SEM (cell line): Measurements from ENCODE around the gene IL5RA.

DNA sequence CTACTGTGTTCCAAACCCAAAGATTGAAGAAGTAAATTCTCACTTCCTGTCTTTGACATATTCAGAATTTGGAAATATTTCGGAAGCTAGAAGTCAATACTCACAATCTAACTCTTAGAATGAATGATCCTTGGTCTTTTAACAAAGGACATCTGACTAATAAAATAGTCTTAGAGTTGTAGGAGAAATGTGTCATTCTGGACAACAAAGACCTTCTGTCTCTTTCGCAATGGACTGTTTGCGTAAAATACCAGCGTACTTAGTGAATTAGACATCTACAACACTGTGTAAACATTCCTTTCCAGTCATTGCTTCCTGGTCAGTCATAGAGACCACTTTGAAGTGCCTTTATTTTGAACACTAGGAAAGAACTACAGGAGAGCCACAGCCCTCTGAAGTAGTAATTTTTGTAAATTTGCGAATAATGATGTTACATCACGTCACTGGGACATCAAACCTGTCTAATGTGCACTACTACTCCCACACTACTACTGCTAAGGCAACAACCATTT lies 68.1 kb downstream of the CHL1 start:
- PRO-cap: no peak

DNA sequence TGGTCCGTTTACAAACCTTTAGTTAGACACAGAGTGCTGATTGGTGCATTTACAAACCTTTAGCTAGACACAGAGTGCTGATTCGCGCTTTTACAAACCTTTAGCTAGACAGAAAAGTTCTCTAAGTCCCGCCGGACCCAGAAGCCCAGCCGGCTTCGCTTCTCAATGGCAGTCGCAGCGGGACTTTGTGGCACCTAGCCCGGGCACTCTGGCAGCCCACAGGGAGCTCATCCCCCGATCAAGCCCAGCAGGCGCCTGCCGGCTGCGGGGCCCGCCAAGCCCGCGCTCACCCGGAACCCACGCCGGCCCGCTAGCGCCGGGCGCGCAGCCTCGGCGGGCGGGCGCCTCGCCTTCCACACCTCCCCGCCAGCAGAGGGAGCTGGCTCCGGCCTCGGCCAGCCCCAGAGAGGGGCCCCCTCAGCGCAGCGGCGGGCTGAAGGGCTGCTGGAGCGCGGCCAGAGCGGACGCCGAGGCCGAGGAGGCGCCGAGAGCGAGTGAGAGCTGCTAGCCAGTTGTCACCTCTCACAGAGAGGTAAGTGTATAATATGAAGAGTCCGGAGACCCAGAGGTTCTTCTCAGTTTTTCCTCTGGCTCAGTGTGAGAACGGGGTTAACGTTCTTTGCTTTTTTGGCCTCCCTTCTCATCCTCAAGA lies 339.4 kb downstream of the CHL1 start:
- PRO-cap: no peak

- PRO-cap: no peak
Observed at GRCh38 chr3:2862229-2862872, 247.8 kb downstream of the IL5RA start.

DNA sequence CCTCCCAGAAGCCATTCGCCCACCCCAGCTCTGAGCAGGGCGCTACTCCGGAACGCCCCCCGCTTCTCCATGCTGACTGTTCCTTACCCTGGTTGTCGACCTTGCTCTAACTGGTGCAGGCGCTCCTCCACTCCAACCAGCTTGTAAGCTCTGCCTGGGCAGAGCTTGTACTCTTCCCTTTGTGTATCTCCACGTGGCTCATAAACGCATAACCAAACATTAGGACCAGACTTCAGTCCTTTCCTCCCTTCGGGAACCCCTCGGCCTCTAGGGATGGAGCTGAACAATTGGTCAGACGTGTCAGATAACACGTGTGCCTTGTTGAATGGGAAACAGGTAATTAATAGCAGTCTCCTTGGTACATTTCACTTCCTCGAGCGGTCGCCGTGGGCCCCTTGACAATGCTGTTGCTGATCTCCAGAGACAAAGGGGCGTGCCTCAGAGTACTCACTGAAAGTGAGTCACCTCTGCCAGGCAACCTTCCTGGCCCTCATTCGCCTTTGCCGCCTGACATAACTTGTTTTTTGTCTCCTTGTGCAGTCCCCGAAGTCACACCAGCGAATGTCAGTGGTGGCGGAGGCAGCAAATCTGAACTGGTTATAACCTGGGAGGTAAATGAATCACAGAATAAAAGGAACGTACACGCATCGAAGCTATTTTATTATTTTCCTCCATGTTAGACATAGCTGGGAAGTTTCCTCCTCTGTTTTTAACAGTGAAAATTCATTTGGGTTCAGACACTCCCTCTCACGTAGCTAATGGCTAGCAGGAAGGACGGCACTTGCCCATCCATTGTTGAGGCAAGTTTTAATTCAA lies 71.6 kb downstream of the IL5RA start:
- PRO-cap: no peak

DNA sequence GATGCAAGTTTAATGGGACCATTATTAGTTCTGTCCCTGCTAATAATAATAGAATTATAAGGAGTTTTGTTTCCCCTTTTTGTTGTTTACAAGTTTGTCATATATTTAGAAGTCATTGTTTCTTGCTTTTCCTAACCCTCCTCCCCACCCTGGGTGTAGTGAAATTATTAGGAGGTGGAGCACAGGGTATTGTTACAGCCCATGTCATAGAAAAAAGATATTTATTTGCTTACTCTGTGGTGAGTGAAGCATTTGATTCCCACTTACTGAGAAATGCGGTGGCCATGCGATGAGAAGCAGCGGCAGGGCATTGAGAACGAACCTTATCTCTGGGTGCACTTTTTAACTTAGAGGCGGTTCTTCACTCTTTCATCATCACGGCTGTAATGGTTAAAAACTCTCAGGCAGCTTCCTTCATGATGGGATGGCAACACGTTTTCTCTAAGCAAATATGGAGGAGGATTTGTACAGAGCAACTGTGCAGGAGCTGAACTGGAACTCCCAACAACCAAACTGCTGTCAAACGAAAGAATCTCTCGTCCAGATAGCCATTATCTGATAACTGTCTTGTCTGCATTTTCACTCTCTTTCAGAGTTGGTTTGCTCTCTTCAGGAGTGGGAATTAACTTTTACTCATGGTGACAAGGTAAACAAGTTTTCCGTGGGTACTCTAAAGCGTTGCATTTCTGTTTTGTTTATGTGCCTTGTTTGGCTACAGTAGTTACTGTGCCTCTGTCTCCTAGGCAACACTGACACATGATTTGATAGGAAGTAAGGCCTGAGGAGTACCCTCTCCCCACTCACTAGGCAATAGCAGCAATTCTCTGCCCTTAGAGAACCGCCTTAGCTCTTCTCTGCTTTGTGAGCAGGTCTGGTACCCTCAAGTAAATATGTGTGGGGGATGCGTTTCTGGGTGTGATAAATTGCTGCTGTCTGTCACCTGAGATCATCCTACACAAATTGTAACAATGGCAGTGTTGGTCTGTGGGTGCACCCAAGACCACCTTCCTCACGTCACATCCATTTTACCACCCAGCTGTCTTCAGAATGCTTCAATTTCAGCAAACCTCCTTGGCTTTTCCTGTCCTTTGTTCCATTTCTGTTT lies at the start of gene IL5RA:
IL5RA (minus strand) TSS at position 697 of the 1,105 bp plus-strand sequence.
- PRO-cap: no peak

DNA sequence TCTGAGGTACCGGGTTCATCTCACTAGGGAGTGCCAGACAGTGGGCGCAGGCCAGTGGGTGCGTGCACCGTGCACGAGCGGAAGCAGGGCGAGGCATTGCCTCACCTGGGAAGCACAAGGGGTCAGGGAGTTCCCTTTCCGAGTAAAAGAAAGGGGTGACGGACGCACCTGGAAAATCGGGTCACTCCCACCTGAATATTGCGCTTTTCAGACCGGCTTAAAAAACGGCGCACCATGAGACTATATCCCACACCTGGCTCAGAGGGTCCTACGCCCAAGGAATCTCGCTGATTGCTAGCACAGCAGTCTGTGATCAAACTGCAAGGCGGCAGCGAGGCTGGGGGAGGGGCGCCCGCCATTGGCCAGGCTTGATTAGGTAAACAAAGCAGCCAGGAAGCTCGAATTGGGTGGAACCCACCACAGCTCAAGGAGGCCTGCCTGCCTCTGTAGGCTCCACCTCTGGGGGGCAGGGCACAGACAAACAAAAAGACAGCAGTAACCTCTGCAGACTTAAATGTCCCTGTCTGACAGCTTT lies 49.8 kb upstream of the SETMAR start:
- PRO-cap: no peak

- PRO-cap: no peak
Observed at GRCh38 chr3:4340605-4340974, 37.4 kb downstream of the SETMAR start.

DNA sequence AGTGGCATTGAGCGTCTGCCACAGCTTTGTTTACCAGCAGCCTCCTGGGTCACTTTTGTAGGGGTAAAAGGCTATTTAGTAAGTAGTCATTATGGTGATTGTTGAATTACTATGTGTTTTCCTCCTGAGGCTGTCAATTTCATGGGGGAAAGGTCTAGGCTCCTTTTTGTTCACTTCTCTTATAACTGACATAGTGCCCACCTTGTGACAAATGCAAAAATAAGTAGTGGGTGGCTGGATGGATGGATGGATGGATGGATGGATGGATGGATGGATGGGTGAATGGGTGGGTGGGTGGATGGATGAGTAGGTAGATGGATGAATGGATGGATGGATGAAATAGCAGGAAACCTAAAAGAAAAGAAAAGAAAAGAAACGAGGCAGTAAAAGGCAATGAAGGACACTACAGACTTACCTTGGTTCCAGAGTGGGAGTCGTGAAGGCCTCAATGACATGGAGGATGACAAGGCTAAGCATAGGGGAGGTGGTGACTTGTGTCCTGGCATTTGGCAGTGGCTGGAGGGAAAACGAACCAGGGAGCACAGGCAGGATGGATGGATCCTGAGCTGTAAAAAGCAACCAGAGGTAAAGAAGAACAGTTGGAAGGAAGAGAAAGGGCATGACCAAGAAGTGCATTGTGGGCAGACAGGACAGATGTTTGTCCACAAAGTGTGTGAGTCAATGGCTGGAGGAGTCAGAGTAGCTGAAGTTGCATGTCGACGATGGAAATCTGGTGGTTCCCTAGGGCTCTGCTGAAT lies 214.3 kb upstream of the BHLHE40 start:
- PRO-cap: no peak

DNA sequence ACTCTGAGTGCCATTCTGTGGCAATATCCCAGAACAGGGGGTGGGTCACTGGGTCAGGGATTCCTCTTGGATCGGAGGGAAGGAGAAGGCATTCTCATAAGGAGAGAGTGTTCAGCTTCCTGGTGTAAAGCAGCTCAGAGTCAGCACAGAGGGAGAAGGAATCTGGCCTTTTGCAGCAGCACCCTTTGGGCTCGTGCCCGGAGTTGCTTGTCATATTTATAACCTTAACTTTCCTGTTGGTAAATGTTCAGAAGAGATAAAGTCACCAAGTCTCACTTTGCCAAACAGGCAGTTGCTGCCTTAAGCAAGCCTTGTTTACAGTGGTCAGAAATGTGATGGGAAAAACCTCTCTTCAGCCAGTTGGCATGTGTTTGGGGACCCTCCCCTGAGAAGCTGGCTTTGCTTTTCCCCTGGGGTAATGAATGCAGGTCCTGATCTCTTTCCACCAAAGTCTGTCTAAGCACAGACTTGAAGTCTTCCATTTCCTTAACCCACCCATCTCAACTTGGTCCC lies 207.0 kb upstream of the BHLHE40 start:
- PRO-cap: no peak

DNA sequence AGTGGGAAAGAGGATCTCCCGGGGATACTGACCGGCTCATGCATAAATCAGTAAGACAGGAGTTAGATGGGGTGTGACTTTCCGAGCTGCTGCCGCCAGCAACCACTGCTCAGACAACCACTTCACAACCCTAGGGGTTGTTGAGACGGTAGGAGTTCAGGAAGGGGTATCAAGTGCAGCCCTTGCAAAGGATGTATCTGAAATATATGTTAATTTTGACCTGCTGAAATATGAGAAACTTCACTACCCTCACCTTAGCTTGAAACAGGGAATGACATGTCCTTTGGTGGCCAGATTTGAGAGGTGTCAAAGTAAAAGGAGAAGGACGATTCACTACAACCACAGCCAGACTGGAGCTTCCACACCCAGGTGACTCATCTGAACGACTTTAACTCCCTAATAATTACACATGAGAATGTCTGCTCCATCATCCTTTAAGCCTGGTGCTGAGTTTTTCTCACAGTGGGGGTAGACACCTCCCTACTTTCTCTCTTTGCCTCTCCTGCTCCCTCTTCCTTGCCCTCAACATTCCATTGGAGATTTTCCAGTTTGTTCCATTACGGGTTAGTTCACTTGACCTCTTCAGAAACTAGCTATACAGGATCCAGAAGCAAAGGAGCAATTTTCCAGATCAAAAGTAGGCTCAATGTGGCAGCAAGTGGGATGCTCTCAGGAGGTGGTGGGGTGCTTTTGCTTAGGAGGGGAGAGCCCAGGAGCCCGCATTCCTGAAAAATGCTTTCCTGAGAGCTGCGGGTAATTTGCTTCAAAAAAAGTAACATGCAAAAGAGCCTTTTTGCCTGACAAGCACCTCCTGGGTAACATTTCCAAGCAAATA lies 154.3 kb upstream of the BHLHE40 start:
- PRO-cap: no peak

DNA sequence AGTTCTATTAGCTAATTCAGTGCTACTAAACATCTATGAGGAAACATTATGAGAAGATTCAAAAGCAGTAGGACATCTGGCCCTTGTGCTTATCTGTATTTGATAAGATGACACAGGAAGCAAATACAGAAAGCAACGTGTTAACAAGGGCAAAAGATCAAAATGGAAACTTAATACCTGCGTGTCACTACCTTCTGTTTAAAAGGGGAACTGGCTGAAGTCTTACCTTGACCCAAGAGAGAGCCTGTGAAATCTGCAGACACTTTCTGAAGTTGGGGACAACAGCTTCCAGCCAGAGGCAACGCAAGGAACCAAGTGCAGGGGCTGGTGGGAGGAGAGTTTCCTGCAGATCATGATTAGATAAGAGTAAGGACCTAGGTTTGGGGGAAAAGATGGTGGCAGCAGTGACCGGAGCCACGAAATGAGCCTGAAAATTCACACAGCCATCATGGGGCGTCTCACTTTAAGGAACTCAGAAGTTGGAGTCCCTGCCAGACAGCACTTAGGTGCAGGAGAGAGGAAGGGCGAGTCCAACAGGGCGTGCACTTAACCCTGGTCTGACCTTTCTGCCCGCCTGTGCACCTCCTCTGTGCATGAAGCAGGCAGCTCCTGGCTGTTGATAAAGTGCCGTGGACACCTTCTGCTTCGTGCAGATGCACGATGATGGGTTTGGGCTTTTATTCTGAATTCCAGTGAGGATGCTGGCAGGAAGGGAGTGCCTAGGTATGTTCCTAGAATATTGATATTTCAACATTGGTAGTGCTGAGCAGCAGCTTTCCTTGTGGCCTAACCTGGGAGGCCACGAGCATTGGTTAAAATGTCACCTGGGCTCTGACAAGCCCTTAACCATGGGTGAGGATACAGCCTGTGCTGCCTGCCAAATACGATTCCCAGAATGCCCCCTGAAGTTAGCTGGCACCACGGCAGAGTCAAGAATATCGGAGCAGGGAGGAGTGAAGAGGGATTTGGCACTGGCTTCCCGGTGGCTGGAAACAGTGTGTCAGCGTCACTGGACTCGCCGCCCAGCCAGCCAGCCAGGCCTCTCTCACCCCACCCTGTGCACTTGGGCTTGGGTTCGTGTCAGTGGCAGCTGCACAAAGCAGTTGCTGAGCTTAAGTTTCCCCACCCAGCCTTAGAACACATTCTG lies 153.3 kb upstream of the BHLHE40 start:
- PRO-cap: no peak

DNA sequence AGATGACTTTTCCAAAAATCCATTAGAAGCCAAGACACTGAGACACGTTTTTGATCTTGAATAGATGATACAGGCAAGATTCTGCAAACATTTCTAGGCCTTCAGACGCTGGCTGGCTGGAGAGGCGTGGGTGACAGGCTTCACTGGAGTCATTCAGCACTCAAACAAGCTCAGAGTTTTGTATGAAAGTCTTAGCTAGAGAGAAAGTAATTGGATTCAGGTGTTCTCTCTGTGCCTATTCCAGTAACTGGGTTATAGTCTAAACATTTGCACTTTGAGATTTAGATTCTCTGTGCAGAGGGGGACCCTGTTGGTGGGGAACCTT lies 147.7 kb upstream of the BHLHE40 start:
- PRO-cap: no peak

GRCh38 chr3:4902082-4902626 lies 77.1 kb upstream of the BHLHE40 start:
- PRO-cap: no peak

DNA sequence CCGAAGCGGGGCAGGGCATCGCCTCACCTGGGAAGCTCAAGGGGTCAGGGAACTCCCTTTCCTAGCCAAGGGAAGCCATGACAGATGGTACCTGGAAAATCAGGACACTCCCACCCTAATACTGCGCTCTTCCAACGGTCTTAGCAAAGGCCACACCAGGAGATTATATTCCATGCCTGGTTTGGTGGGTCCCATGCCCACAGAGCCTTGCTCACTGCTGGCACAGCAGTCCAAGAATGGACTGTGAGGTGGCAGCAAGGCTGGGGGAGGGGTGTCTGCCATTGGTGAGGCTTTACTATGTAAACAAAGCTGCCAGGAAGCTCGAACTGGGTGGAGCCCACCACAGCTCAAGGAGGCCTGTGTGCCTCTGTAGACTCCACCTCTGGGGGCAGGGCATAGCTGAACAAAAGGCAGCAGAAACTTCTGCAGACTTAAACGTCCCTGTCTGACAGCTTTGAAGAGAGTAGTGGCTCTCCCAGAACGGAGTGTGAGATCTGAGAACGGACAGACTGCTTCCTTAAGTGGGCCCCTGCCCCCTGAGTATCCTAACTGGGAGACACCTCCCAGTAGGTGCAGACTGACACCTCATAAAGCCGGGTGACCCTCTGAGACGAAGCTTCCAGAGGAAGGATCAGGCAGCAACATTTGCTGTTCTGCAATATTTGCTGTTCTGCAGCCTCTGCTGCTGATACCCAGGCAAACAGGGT lies 13.2 kb upstream of the BHLHE40 start:
- PRO-cap: no peak

GRCh38 chr3:4982709-4983214 lies 3.5 kb downstream of the BHLHE40 start:
- PRO-cap: no peak

DNA sequence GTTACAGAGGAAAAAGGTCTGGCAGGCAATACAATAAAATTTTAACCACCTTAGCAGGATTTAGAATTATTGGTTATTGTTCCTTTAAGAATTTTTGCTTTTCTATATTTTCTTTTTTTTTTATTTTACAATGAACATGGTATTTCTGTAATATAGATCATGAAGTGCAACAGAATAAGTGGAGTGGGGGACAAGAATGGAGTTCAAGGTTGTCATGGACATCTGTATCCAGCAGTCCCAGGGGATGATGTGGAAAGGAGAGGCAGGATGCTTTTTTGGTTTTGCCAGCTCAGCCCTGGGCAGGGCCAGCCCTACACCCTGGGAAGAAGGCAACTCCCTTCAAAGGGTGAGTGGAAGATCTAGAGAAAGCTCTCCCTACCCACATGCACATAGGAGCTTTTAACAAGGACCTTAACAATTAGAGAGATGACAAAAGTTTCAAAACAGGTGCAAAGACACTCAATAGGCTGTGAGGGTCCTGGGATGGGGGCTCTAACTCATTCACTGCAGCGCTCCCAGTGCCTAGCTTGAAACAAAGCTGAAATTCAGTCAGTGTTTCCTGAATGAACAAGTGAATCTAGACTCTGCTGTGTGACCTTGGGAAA lies 14.0 kb downstream of the BHLHE40 start:
- PRO-cap: no peak

GRCh38 chr3:5002568-5002847 lies 23.3 kb downstream of the BHLHE40 start:
- PRO-cap: no peak

GRCh38 chr3:5184367-5185448 lies 2.8 kb upstream of the EDEM1 start:
- PRO-cap: no peak

GRCh38 chr3:5188958-5189219 lies 1.4 kb downstream of the EDEM1 start:
- PRO-cap: no peak

- PRO-cap: no peak
Observed at GRCh38 chr3:5199202-5200021, 11.9 kb downstream of the EDEM1 start.